Jurkat, Clone E6-1 (cell line): ENCODE measurements around a stretch of chr17.

DNA sequence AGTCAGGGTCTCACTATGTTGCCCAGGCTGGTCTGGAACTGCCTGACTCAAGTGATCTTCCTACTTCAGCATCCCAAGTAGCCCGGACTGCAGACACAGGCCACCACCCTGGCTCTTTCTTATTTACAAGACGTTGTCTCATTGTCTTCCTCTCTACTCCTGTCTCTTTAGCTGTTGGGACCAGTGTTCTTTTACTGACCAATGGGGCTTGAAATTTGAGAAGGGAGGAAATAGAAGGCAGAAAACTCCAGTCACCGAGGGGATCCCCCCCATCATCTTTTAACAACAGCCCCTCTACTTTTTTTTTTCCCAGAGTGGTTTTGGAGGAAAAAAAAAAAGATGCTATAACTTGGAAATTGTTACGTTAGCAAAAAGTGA lies 1.2 kb downstream of the SCPEP1 start:
- RRBS: no CpG with 5 or more reads among the region's 4 CpGs

DNA sequence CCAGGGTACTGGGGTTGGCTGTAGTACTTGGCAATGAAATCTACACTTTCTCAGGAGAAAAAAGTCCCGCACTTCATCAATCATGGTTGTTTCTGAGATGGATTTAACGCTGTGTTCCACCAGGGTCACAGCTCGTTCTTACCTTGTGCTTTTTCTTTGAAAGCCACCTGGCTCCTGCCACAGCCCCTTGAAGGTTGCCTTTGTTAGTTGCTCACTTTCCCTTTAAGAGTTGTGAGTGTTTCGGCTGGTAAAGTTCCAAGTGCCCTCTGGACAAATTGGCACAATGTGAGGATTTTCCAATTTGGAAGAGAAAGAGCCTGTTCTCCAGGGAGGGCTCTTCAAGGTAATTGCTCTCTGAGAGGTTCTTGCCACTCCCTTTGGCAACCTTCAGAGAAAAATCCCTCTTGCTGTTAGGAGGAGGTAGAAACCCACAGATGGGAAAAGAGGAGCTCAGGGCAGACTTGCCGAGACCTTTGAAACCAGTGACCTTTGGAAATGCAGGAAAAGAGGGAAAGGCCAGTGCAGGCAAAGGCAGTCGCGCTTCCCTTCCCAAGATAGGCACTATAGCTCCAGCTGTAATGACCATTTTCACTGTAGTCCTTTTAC lies 49.1 kb upstream of the AKAP1 start:
- RRBS: no CpG with 5 or more reads among the region's 7 CpGs

DNA sequence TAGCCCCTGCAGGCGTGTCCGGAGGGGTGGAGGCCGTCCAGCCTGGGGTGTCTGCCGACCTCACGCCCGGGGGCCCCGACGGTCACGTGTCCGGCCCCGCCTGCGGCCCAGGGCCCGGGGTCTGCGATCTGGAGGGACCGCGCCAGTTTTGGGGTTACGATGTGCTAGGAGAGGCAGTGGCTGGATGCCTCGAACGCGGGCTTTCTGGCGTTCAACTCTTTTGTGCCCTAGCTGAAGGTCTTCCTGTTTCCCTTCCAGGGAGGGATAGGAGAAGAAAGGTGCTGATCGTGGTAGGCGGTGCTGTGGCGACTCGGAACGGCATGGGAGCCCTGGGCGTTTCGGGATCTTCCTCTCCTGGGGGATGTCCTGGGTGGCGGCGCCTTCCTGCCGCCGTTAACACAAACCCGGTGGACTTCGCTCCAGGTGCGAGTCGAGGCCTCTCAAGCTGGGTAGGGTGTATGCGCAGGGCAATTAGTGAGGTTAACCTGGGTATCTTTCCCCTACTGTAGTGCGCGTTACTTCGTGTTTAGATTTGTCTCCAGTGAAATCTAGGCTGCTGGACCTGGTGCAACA lies 1.2 kb downstream of the AKAP1 start:
- RRBS: 2% methylated on average over 5 of the region's 40 CpGs

- RRBS: no CpG with 5 or more reads among the region's 4 CpGs
These were observed 7.1 kb downstream of the AKAP1 start for GRCh38 chr17:57092096-57092684.

DNA sequence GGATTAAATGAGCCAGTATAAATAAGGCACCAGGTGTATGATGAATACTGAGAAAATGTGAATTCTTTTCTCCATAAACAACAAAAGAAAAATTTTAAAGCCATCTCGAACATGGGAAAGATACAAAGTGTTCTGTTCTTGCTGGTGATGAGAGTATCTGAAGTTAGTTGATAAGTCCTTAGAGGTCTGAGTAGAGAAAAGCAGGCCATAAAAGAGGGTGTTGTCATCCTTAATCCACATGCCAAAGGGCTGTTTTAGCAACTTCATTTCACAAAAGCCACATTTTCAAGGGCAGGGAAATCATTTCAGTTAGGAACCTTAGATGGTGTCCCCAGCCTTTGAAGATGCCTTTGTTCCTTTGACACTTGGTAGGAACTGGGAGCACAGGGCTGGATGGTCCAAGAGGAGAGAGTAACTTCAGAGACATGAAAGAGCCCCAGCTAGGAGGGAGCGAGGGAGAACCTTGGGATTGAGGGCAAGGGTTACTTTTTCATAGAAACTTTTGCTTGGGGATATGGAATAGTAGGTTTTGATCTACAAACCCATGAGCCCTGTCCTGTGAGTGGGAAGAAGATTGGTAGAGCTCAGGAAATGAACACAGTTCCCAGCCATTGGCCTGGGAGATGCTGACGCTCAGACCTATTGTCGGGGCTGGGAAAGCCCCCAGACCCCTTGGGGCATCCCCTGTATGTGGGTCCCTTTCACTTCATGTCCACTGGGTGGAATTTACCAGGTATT lies 18.8 kb downstream of the MSI2 start:
- RRBS: no CpG with 5 or more reads among the region's 4 CpGs

GRCh38 chr17:57280826-57281261 lies 24.5 kb downstream of the MSI2 start:
- RRBS: no CpG with 5 or more reads among the region's 4 CpGs

GRCh38 chr17:57281918-57282647 lies 25.8 kb downstream of the MSI2 start:
- RRBS: no CpG with 5 or more reads among the region's 5 CpGs

DNA sequence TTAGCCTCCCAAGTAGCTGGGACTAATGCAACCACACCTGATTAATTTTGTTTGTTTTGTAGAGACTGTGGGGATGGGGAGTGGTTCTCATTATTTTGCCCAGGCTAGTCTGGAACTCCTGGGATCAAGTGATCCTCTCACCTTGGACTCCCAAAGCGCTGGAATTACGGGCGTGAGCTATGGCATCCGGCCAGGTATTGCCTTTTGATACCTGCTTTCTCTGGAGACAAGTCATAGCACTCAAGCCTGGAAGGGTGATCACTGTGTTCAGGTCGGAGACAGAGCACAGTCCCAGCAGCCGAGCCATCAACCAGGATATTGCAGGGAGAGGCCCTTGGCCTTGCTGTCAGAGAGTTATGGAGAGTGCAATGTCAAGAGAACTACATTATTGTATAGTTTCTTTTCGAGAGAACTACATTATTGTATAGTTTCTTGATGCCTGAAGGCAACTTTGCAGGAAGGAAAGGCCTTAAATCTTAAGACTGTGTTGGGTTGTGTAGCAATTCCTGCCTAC lies 55.5 kb downstream of the MSI2 start:
- RRBS: no CpG with 5 or more reads among the region's 7 CpGs

- RRBS: no CpG with 5 or more reads among the region's 5 CpGs
These were observed 73.7 kb downstream of the MSI2 start for GRCh38 chr17:57329949-57330417.

GRCh38 chr17:57352278-57352940 lies 96.1 kb downstream of the MSI2 start:
- RRBS: no CpG with 5 or more reads among the region's 5 CpGs

GRCh38 chr17:57462985-57463711 lies 206.8 kb downstream of the MSI2 start:
- RRBS: no CpG with 5 or more reads among the region's 10 CpGs

DNA sequence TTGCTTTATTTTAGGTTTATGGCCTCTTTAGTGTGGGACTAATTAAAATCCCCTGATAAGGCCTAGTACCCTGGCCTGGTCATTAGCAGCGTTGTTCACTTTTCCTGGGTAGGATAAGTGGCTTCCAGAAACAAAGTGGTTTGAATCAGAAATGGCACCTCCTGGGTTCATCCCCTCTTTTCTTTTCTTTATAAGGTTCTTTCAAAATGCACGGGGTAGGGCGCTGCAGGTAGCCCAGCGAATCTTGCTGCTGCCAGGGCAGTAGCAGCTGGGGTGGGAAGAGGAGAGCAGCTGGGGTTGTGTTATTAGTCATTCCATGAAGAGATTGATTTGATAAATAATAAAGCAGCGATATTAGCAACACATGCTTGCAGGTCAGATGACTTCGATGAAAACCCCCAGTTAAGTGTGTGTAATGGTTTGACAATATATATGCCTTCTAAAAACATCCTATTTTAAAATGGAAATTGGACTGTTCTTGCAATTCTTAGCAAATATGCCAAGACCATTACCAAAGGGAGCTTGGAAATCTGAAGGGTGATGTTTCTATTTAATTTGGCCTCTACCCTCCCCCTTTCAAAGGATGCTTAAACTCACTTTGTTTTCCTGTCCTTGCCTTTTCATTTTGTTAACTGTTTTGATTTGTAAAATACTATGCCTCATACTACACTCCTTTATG lies 200.7 kb downstream of the CCDC182 start:
- RRBS: no CpG with 5 or more reads among the region's 6 CpGs

DNA sequence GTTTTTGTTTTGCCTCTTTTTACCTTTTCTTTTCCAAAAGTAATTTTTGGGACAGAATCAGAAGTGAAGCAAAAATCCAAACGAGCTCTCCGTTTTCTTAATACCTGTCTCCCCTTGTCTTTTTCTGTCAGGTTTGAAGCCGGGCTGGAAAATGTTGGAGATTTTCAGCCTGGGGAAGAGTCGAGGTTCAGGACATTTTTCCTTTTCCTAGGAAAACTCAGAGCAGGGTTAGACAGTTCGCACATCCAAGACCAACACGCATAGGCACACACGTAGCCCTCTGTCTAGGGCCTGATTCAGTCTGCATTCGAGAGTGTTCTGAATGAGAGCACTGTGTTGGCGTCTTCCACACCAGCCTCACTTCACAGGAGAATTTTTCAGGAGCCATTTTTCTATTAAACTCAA lies 194.5 kb downstream of the CCDC182 start:
- RRBS: no CpG with 5 or more reads among the region's 9 CpGs

DNA sequence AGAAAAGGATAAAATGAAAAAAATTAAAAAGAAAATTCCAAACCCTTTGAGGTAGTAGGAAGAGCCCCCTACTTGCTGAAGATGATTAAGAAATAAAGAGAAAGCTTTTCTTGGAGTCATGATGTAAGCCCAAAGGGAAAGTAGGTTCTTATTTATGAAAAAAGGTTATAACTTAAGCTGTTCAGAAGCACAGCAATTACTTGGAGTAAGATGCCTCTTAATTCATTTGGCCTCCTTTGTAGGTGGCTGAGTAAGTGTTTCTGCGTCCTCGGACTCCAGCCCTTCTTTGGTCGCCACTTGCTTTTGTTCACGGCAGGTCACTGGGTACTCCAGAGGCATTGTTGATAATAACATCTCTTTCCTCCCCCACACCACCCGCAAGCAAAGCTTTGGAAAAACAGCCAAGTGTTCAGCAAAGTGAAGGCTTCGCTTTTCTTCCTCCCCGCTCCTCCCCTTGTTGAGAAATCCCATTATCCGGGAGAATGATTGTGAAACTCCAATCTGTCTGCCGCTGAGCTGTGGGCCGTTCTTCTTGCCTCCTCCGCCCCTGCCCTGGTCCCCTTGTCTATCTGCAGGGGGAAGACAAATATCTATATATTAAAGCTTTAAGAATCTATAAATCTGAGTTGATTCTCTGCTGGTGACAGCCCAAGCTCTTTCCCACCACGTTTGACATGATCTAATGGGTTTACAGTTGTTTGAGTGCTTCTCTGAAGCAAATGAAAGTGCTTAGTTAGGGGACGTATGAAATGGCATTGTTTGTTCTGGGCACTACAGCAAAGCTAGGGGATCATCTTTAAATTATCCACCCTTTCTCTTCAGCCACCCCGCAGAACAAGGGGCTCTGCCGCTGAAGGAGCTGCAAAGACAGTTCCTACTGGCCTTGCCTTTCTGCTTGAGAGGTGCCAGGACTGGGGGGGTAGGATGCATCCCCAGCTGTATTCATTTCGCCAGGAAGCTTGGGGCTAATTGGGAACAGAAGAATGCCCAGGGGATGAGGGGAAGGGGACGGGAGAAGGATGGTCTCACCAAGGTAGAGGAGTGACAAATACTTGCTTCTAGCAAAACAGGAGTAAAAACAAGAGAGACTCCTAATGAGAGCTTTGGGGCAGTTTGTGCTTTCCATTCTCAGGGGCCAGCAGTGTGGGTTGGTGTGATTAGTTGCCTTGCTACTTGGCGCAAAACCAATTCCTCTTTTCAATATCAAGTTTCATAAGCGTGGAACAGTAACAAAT lies 167.1 kb downstream of the CCDC182 start:
- RRBS: no CpG with 5 or more reads among the region's 19 CpGs

DNA sequence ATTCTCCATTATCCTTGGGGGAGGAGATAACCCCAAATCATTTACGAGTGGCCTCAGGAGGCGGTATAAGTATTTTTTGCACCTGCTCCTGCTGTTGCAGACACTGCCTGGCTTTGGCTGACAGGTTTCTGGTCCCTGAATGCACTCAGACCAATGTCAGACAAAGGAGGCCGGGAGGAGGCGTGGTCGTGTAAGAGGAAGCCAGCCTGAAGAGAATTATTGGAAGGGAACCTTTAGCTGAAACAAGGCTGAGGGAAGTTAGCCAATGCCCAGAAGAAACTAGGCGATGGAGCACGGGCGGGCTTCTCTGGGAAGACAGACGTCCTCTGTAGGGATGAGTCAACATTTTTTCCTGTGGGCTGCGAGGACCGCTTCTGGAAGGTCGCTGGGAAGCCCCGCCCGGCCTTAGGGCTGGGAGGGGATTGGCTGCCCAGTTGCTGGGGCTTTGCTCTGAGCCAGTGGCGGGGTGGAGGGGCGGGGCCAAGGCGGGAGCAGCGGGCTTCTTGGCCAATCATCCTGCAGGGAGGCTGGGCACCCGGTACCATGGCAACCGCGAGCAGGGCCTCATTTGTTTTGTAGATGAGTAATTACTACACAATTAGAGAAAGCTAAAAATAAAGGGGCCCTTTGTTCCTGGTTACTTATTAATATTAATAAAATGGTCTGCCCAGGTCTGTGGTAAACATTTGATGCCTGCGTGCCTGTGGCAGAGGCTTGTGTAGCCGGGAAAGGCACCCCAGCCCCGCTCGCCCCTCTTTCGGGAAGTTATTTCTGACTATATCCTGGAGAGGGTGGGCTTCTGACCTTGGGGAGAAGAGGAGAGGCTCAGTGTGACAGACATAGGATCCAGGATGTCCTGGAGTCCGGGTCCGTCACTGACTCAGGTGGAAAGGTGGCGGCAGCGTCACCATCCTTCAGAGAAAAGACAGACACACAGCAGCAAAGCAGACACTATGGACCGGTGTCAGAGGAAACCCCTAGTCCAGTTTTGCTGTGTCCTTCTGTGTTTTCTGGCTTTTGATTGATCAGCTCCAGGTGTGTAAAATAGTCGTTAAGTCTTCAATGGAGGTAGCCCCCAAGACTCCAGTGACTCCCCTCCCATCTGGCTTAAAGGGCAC lies 82.0 kb downstream of the CCDC182 start:
- RRBS: no CpG with 5 or more reads among the region's 32 CpGs

- RRBS: 75% methylated on average over 11 of the region's 32 CpGs
These were observed 39.1 kb downstream of the MRPS23 start for GRCh38 chr17:57810332-57811542.

DNA sequence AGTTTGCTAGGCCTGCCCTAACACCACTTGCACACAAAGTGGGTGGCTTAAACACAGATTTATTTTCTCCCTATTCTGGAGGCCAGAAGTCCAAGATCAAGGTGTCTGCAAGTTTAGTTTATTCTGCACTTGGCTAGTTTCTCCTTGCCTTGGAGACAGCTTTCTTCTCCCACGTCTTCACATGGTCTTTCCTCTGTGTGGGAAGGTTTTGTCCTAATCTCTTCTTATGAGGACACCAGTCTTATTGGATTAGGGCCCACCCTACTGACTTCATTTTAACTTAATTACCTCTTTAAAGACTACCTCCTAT lies 3.5 kb upstream of the MRPS23 start:
- RRBS: no CpG with 5 or more reads among the region's 1 CpG

DNA sequence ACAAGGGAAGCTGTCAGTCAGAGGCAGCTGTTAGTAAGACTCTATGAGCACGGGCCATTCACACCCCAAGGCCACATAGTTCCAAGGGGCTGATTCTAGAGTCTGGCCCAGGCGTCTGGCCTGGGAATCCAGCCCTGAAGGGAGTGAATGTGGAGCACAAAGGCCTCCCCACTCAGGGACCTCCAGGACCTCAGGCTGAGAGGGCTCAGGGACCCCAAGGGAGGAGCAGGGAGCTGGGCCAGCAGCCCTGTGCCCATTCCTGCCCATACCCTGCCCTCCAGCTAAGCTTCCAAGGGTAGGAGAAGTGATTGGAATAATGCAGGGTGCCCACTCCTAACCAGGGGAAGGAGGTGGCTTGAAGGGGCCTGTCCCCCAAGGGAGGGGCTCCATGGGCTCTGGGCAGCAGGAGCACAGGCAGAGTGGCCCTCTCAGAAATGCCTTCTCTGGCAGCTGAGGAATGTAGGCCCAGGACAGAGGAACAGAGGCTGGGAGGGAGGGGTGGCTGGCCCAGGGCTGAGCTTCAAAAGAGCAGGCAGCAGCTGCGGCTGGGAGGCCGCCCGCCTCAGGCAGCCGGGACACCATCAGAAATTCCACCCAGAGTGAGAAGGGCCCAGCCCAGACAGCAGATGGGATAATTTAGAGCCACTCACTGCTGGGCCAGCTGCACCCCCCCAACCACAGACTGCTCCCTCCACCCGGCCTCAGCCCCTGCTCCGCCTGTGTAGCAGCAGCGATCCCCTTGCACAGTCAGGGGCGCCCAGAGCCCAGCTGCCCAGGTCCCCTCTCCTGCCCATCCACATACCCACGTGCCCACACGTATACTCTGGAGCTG lies 49.0 kb upstream of the MRPS23 start:
- RRBS: no CpG with 5 or more reads among the region's 12 CpGs

DNA sequence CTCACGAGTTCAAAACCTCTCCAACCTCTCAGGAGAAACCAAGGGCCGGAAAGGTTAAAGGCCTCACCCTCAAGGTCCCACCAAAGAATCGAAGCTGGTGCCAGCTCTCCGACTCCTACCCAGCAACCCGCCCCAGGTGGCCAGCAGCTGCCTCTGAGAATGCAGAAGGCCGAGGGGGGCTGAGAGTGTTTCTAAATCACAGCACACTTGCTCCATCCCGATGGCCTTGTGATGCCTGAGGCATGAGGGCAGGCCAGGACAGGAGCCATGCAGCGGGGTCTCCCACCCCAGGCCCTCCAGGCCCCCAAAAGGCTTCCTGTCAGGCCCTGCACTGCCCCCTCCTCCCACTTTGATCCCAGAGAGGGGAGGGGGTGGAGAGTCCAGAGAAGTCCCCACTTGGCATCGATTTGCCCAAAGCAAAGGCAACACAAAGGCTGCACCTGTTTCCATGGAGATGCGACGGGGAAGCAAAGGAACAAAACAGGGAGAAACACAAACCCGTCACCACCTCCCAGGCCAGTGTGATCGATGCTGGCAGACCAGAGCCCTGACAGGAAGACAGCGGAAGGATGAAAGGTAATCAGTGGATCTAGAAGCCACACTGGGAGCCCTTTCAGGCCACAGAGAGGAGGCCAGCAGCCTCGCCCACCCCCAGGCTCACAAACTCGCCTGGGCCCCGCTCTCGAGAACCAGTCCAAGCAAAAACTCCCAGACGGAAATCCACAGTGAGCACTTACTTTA lies 39.0 kb downstream of the CUEDC1 start:
- RRBS: no CpG with 5 or more reads among the region's 19 CpGs

DNA sequence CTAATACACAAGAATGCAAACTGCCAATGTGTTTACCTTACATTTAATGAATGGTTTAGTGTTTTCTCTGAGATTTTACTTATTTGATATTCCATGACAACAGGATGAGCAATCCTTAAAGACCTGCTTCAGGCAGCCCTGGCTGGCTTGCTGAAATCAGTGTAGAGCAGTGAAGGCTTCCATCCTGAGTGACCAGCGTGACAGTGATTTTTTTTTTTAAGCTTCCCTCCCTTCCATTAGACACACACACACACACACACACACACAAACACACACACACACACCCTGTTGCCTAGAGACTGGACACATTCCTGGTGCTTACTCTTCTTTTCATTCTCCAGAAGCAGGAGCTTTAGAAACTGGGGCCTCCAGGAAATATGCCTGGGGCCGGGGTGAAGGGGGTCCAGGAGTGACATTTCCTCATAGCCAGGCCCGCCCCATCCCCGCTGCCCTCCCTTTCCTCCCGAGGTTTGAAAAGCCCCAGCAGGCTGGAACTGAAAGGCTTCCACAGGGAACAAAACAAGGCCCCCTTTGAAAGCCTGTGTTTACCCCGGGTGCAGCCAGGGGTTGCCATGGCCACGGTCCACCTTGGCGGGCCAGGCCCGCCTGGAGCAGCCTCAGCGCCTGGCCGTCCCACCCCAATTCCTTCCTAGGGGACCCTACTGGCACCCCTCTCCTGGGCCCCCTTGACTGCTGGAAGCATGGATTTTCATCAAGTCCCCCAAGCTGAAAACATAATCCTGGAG lies 19.9 kb downstream of the CUEDC1 start:
- RRBS: no CpG with 5 or more reads among the region's 11 CpGs